ENCODE measurements around a stretch of chr17.

GRCh38 chr17:205100-205555 is 23.7 kb upstream of the DOC2B start:
- RRBS, result no CpG with 5 or more reads among the region's 12 CpGs

- RRBS, result no CpG with 5 or more reads among the region's 19 CpGs
Measured at GRCh38 chr17:226801-227488, 45.5 kb upstream of the DOC2B start.

DNA sequence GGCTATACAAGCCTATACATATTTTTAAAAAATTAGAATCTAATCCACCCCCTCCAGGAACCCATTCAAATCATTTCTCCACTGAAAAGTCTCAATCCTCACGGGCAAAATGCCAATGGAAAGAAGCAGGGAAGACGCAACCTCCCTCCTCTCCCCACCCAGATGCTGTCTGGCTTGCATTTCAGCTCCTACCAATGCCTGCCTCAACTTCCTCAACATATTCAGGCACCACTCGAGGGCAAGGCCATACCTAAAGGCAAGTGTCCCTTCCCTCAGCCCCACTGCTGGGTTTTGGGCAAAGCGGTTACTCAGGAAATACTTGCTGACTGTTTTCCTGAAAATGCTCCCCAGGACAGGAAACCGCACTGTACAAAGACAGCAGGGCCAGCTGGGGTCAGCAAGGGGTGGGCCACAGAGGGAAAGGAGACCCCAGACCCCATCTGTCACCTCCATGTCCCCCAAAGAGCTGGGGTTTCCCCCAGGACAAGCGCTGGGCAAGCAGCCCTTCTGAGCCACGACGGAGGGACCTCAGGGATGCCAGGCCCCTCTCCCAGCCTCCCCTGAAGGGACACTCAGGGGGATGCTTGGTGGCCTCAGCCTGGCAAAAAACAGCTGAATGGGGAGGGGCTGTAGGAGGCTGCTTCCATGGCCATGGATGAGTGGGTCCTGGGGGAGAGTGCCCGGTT is 47.7 kb upstream of the DOC2B start:
- RRBS, result no CpG with 5 or more reads among the region's 9 CpGs

DNA sequence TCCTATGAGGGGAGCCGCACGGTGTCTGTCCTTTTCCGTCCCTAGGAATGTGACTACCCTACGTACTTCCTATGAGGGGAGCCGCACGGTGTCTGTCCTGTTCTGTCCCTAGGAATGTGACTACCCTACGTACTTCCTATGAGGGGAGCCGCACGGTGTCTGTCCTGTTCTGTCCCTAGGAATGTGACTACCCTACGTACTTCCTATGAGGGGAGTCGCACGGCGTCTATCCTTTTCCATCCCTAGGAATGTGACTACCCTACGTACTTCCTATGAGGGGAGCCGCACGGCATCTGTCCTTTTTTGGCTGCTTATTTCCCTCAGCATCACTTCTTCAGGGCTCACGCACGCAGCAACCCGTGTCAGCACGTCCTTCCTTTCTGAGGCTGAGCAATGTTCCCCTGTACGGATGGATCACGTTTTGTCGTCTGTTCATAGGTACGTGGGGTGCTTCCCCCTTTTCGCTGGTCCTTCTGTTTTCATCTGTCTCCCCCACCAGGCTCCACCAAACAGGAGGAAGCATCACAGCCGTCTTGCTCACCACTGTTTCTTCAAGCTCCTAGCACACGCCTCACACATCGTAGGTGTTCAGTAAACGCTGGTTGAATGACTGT is 76.4 kb upstream of the DOC2B start:
- RRBS, result no CpG with 5 or more reads among the region's 29 CpGs

DNA sequence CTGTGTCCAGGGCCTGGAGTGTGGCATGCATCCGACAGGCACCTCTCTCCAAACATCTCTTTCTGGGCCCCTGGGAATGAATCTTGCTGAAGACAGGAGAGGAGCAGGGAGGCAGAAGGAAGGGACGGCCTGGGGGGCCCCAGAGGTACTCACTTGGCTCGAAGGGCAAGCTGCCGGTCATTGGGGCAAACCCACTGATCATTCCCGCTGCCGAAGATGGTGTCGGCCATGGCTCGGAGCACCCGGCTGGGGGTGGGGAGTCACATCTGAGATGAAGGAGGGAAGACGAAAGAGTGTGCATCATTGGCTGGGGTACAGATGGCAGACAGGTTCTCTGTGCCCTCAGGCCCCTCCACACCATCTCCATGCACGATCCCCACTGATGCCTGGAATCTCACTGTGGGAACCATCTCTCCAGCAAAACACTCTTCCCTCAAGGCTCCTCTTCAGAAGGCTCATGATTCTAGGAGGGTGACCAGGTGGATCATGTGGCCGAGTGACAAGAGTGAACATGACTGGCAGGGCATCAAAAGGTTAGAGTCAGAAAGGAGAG is 25.2 kb downstream of the RPH3AL start:
- RRBS, result 95% methylated on average over 6 of the region's 12 CpGs

GRCh38 chr17:331928-332949 is 20.4 kb downstream of the RPH3AL start:
- RRBS, result 85% methylated on average over 8 of the region's 28 CpGs

DNA sequence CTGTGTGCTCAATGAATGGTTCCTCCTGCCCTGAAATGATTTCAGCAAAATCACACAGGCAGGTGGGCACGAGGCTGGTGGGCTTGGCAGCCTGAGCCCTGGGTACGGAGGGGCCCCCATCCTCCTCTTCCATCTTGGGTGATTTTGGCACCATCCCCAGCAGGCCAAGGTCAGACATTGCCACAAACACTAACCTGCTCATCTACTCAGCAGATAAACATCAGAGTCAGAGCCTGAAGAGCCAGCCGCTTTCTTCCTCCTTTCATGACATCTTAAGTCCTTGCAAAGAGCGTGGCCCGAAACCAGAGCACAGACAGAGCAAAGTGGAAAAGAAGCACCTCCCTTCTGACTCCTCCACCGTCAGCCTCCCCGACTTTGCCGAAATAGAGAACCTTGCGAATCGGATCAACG is 2.8 kb downstream of the C17orf97 start:
- RRBS, result no CpG with 5 or more reads among the region's 11 CpGs

- RRBS, result no CpG with 5 or more reads among the region's 3 CpGs
Measured at GRCh38 chr17:601292-601691, 113.3 kb downstream of the VPS53 start.

DNA sequence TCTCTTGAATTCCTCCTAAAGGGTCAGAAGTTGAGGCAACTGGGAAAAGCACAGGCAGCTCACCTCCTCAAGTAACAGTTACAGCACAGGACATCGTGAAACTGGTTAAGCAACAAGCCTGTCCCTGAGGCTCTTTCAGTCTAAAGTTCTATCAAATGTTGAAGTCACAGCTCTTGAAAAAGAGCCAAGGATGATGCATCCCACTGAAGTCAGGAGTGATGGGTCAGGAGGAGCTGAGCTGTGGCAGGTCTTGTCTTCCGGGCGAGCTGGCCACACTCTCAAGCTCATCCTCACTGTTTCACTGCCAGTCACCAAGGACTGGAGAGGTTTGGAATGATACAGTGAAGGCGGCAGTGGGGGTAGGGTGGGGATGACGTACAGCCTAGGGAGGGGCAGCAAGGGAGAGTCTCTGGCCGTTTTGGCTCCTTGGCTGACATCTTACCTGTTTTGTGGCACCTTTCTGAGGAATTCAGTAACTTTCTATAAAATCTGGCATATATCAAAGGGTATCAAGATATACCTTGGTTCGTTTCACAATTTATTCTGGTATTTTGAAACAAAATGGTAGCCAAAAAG is 99.4 kb downstream of the VPS53 start:
- RRBS, result no CpG with 5 or more reads among the region's 7 CpGs

DNA sequence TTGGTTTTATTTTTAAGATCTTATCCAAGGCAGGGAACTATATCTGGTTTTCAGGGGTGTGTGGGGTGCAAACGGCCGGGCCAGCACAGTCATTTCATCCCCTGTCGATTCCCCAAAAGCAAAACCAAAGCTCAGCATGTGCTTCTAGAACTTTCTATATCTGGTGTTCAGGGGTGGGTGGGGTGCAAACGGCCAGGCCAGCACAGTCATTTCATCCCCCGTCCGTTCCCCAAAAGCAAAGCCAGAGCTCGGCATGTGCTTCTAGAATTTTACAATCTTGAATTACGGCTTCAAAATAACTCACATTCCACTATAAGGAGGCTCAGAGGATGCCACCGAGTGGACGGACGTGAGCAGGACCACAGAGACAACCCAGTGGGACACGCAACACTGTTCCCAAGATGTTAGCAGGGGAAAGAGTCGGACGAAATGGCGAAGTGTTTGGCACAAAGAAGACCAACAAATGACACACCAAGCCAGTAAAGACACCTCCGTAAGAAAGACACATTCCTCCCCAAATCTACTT is 29.1 kb downstream of the NXN start:
- RRBS, result no CpG with 5 or more reads among the region's 16 CpGs

DNA sequence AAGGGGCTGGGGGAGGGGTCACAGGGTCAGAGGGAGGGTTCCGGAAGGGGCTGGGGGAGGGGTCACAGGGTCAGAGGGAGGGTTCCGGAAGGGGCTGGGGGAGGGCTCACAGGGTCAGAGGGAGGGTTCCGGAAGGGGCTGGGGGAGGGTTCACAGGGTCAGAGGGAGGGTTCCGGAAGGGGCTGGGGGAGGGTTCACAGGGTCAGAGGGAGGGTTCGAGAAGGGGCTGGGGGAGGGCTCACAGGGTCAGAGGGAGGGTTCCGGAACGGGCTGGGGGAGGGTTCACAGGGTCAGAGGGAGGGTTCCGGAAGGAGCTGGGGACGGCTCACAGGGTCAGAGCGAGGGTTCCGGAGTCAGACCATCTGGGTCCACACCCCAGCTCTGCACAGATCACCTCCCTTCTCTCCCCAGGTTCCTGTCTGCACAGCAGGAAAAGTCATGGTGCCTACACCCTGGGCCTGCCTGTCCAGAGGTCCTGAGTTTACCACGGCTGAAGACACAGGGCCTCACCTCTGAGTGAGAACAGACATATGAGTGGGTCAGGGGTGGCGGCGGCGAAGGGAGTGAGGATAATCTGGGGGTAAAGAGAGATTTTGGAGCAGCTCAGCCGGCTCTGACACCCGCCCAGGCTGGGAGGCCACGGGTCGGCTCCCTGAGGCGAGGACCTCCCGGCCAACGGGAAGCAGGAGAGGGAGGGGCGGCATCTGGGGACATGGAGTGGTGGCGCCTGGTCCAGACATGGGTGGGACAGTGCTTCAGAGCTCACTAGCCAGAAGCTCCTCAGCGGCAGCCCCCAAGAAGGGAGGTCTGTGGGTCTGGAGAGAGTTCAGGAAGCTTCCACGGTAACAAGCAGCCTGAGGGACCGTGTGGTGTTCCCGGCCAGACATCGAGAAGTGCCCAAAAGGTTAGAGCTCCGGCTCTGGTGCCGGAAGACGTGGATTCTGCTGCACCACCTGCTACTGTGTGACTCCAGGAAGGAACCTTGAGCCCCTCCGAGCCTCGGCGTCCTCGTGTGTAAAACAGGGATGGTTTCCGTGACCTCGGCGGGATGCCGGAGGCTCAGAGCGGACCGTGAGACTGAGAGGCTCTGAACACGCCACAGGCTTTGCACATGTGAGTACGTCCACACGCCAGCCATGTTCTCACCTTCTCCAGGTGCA is 56.6 kb downstream of the TIMM22 start:
- RRBS, result 93% methylated on average over 13 of the region's 45 CpGs

DNA sequence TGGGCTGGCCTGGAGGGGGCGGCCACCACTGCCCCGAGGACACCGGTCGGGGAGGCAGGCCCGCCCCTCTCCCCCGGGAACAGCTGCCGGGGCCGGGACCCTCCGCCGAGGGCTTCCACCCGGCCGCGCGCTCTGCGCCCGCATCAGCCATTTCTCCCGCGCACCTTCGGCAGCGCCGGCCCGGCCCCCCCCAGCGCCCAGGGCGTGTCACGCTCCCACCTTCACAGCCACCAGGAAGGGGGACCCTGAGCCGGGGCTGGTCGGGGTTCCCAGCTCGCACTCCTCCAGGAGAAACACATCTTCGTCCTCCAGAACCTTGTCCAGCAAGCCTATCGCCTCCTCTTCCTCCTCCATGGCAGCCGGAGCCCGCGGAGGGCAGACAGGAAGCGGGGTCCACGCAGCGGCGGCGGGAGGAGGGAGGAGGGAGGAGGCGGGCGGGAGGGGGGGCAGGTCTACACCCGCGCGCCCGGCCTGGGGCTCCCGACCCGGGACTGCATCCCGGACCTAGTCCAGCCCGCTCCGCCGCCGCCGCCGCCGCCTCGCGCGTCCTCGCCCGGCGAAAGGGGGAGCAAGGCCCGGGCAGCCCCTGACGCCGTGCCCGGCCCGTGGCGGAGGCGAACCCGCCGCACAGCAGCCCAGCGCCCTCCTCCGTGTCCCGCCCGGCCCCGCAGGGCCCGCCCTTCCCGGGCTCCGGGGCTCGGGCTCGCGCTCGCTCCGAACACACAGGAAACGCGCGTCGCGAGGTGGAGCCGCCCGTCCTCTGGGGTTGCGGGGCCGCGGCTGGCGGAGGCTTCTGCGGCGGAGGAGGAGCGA is 70.9 kb downstream of the ABR start:
- RRBS, result 1% methylated on average over 51 of the region's 96 CpGs

- RRBS, result 83% methylated on average over 4 of the region's 32 CpGs
Measured at GRCh38 chr17:1134581-1135469, 45.0 kb downstream of the ABR start.

DNA sequence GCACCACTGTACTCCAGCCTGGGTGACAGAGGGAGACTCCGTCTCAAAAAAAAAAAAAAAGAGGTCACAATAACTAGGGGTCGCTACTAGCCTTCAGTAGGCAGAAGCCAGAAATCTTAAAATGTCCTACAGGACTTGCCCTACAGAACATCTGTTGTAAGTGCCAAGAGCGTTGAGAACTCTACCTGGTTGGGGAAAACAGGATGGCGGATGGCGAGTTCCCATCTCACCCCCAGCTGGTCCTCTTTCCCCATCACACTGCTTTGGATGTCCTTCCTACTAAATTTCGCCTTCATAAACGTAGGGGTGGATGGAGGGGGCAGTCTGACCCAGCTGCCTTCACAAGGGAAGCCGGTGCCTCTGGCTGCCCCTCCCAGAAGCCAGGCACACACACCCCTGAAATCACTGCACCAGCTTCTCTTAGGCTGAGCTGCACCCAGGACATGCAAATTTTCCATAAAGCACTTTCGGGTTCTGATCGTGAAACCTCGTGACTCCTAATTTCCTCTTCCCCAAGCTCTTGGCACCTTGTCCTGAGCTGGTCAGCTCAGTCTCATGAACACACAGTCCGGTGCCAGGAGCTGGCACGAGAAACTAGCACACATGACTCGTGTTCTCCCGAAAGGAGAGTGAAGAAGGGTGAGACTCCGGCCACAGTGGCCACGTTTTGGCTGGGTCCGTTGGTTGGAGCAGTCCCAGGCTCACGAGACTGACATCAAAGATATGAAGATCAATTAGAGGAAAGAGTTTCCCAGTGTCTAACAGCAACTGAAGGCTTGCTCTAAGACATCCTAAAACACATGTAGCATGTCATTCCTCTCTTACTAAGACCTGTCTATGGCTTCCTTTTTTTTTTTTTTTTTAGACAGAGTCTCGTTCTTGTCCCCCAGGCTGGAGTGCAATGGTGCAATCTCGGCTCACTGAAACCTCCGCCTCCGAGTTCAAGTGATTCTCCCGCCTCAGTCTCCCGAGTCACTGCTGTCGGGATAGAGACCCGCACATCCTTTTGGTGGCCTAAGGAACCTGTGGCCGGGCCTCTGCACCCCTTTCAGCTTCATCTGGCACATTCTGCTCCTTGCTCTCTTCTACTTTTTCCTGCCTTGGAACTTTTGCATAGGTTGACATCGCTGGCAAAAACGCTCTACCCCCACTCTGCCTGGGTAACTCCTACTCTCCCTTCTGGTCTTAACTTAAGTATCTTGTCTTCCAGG is 9.1 kb upstream of the ABR start:
- RRBS, result 80% methylated on average over 4 of the region's 30 CpGs

DNA sequence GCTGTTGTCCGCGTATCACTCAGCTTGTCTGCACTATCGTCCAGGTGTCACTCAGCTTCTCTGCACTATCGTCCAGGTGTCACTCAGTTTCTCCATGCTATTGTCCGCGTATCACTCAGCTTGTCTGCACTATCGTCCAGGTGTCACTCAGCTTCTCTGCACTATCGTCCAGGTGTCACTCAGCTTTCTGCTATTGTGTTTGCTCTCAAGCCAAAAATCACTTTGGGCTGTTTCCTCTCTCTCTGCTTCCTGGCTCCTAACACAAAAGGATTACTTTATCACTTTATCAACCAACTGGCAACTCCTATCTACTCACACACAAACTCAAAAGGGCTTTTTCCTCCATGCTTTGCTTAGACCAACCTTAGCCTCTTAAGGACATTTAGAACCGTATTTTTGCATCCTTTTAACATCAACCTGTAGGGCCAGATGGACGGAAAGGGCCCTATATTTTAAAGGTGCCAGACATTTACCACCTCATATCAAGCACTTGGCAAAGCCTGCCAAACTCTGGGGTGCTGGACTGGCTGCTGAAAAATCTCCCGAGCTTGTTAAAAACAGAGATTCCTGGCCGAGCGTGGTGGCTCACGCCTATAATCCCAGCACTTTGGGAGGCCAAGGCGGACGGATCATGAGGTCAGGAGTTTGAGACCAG is 30.8 kb upstream of the ABR start:
- RRBS, result no CpG with 5 or more reads among the region's 16 CpGs

- RRBS, result no CpG with 5 or more reads among the region's 18 CpGs
Measured at GRCh38 chr17:1216054-1217057, 36.6 kb upstream of the ABR start.

- RRBS, result no CpG with 5 or more reads among the region's 4 CpGs
Measured at GRCh38 chr17:1313328-1313804, 33.9 kb downstream of the TRARG1 start.

- RRBS, result no CpG with 5 or more reads among the region's 28 CpGs
Measured at GRCh38 chr17:1324109-1324738, 44.8 kb downstream of the TRARG1 start.

DNA sequence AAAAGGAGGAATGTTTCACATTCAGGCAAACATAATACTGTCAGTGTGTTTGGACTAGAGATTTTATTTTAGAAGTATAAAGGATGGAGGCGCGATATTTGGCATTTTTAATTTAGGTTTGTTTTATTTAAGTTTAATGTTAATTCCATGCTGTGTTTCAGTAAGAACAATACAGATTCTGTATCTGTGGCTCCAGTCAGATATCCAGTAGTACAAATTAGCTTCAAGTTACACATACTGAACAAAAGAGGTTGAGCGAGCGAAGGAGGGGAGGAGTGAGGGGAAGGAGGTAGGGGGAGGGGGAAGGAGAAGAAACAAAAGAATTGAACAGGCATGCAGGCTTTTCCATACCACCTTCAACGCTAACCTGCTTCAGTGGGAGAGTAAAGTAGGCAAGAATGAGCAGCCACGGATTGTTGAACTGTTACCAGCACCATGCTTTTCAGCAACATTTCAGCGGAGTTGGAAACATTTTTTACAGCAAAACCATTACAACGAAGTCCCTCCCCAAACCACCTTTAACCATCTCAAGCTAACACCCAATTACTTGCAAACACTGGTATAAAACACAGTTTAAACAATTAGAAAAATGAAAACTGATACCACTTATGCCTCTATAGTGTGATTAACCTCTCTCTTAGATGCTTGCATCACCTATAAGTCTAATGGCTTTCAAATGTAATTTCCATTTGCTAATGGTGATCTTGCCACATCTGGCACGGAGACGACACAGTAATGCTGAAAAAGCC is 55.4 kb downstream of the YWHAE start:
- RRBS, result no CpG with 5 or more reads among the region's 10 CpGs

GRCh38 chr17:1396638-1397110 is 3.3 kb downstream of the YWHAE start:
- RRBS, result 100% methylated on average over 1 of the region's 15 CpGs

Measured in HTR-8/SVneo (cell line).